ENCODE data around the gene NIM1K.

- PRO-cap, result no peak
- RAMPAGE, long total RNA, 4 experiments, result no peak in any of the 4 experiments
Measured at GRCh38 chr5:43038364-43039055, 1.6 kb downstream of the ANXA2R start.

- PRO-cap, result bidirectional peak, plus-strand start at chr5:43067026, minus-strand start at chr5:43066955; bidirectional peak, plus-strand start at chr5:43067566, minus-strand start at chr5:43067471
- RAMPAGE, long total RNA, 4 experiments, result start-site peak on the minus strand in 4 of 4 experiments, at chr5:43066912-43067492 at its widest, 5 to 37 reads per replicate
Measured at GRCh38 chr5:43066852-43067994, 27.1 kb upstream of the ANXA2R start.

DNA sequence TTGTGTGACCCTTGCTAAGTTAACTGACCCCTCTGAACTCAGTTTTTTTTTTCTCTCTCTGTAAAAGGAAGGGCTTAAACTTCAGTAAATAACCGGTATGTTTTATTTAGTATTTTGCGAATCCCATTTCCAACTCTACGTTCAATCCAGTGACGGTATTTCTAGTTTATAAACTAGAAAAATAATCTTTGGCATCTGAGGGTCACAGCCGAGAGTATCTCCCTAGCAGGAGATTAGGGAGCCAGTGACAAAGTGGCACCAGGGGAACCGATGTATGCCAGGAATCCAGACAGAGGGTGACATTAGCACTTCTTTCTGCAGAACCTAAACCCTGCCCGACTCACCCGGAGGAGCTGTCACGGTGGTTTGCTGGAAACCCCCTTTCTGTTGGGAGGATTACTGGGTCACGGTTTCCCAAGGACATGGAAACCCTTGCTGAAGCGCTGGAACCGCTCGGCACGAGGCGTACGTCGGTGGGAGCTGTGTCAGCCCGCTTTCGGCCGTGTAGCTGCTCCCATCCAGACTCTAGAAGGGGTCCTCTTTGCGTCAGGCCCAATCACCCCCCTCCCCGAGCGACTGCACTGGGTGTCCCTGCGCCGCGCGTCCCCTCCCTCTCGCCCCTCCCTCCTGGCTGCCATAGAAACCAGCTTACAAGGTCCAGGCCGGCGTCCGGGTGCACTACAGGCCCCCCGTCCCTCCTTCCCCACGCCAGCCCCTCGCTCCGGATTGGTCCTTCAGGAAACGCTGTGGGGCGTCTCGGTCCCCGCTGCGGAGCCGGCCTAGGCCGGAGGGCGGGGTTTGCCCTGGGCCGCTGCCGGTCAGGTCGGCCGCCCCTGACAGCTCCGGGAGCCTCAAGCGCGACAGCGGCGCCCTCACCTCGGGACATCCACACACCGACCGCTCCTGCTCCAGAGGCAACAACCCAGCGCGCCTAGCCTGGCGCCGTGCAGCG, at the start of gene NIM1K:
TSS of gene NIM1K (plus strand) at position 794 of the 952 bp plus-strand sequence.
- PRO-cap, result bidirectional peak, plus-strand start at position 836 of the sequence, minus-strand start at position 701 of the sequence
- RAMPAGE, long total RNA, 4 experiments, result no peak in any of the 4 experiments

DNA sequence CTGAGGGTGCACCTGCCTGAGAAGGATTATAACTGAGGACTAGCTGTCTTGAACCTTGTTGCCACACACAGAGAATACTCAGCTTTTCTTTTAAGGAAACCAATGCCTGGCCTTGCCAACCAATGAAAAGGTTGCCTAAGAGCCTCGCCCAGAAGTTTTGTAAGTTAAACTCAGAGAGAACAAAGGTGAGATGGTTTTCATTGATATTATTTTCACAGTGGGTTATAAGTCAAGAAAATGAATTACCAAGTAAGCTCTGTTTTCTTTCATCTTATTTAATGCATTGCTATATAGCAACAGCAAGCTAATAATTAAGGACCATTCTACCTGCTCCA, 45.0 kb downstream of the NIM1K start:
- PRO-cap, result no peak
- RAMPAGE, long total RNA, 4 experiments, result no peak in any of the 4 experiments

DNA sequence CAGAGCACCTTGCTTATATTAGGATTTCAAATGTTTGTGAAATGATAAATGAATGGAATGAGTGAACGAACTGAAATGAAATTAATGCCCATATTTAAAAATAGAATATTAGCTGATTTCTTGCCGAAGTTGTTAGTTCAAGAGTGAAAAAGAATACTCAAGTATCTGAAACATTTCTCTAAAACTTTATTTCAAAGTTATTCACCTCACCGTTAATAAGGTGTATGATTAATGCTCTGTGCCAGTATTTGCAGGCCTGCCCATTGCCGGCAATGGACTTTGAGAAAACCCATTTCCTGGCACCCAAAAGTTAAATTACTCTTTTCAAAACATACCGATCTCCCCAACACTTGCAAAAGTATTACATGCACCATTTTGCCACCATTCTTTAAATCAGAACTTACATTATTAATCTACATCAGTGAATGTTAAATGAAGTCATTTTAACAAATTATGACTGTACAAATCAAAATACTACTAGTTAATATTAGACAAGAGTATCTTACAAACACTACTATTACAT, 23.9 kb downstream of the HMGCS1 start:
- PRO-cap, result no peak
- RAMPAGE, long total RNA, 4 experiments, result no peak in any of the 4 experiments

DNA sequence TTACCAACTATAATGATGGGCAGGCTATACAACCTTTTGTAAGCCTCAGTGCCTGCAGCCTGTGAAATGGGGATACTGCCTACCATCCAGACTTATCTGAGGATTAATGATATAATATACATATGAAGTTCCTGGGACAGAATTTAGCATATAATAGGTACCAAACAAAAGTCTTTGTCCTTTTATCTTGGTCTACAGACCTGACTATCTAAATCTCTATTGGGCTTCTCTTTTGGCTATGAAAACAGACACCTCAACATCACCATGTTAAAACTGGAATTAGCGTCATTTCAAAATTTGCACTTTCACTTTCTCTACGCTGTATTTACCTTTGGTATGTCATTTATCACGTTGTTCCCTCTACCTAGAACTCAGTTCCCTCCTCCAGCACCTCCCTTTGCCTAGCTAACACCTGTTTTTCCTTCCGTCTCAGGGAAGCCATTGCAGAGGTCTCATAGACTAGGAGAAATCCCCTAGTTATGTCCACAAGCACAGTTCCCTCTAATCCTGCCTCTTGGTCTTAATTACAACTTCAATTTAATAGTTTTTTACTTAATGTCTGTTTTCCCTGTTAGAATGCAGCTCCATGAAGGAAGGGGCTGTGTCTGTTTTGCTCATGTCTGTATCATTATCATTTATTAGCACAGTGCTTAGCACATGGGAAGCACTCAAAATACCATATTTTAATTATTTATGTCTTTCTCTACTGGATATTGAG, 14.1 kb upstream of the TMEM267 start:
- PRO-cap, result no peak
- RAMPAGE, long total RNA, 4 experiments, result no peak in any of the 4 experiments

DNA sequence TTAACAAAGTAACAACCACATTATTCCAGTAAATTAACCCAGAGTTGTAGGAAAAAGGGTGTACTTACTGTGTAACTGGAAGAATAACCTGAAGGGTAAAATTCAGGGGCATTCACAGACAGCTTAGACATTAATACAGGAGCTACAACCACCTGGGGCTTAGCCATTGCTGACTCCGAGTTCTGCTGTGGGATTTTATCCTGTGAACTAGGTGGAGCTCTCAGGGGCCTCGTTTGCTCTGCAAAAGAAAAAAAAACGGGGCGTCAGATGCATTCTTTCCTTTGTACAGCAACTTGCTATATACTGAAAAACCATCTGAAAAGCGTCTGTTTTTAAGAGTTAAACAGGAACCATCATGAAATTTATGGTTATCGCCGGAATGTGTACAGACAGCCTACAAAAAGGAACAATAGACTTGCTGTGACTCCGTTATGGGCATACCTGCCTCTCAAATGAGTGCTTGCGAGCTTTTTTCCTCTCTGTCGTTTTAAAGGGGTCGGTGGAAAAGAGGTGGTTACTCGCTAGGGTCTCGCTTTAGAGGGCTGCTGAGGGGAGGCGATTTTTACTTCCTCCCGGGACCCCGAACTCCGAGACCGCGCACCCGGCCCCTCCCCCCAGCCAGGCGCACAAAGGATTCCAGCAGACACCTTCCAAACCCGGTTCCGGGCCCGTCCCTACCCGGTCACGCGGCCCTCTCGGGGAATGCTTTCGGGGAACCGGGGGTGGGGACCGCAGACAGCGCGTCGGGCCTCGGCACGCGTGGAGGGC, 931 bp downstream of the PAIP1 start:
- PRO-cap, result unidirectional peak, plus-strand start at position 734 of the sequence
- RAMPAGE, long total RNA, 4 experiments, result no peak in any of the 4 experiments

DNA sequence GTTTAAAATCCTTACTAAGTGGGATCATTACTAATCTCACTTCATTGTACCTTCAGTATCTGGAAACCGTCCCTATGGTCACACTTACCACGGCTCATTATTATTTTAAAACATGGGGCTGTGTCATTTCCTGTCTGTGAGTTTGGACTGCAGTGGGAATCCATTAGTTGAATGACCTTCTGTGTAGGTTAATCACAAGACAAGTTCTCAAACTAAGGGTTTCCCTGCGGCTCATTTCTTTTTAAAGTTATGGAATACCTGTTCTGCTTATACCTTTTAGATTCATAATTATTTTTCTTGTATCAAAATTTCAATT, 1.1 kb upstream of the NNT start:
- PRO-cap, result no peak
- RAMPAGE, long total RNA, 4 experiments, result no peak in any of the 4 experiments

DNA sequence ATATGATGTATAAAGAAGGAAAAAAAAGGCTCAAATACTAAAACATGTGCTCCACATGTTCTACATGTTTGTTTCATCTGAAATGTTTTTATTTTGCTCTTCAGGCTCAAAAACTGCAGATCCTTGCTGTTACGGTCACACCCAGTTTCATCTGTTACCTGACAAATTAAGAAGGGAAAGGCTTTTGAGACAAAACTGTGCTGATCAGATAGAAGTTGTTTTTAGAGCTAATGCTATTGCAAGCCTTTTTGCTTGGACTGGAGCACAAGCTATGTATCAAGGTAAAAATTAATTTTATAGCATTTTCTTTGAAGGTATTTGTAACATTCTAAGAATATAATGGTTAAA, 4.2 kb downstream of the MRPS30 start:
- PRO-cap, result no peak
- RAMPAGE, long total RNA, 4 experiments, result no peak in any of the 4 experiments

GRCh38 chr5:50365649-50366321, 75.3 kb downstream of the EMB start:
- PRO-cap, result no peak
- RAMPAGE, long total RNA, 4 experiments, result no peak in any of the 4 experiments

GRCh38 chr5:50553436-50554205, 112.5 kb upstream of the EMB start:
- PRO-cap, result no peak
- RAMPAGE, long total RNA, 4 experiments, result no peak in any of the 4 experiments

DNA sequence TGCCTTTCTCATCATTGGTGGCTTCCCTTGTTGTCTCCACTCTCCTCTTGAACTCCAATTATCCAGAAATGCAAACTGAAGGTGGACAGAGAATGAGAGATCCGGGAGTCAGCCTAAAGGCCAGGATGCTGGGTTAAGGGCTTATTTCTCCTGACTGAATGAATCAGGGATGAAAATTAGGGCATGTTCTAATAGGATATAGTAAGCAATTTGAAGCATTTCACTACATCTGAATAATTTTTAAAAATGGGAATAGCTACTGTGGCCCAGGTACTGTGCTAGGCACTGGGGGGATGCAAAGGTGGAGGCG, 189.3 kb downstream of the PARP8 start:
- PRO-cap, result no peak
- RAMPAGE, long total RNA, 4 experiments, result no peak in any of the 4 experiments

DNA sequence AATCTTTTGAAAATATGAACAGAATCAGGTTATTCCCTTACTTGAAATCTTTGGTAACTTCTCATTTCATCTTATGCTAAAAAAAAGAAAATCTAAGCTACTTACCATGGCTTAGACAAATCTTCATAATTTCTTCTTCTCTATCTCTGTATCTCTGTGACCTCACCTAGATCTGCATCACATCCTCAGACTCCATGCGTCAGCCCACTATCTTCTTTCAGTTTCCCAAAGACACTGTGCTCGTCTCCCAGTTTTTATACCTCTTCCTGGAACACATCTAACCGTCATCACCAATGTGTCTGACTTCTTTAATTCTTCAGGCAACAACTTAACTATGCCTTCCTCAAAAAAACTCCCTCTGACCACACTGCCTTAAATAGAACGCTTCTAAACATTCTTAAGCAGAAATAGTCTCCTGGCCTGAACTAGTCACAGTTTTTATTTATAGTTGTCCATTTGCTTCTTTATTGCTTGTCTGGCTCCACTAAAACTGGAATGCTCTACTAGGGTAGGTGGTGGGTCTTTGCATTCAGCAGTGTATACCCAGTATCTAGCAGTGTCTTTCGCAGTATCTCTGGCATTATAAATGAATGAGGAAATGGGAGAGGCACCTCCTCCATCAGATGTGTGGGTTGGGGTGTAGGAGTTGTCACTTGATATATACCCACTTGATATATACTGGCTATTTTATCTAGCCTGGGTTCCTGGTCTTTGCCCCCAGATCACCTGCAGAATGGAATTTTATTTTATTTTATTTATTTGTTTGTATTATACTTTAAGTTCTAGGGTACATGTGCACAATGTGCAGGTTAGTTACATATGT, 208.3 kb downstream of the PARP8 start:
- PRO-cap, result no peak
- RAMPAGE, long total RNA, 4 experiments, result no peak in any of the 4 experiments

DNA sequence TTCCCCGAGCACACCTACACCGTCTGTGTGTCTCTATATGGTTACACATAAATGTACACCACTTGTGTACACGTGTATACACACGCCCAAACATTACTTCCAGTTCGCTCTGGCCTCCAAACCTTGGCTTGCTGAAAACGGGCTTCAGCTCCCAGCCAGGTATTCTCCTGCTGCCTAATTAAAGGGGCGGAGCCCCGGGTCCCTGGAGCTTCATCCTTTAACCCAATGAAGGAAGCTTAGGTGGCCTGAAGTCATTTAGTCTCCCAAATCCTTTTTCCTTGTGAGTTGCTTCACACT, 4.6 kb downstream of the ISL1 start:
- PRO-cap, result no peak
- RAMPAGE, long total RNA, 4 experiments, result no peak in any of the 4 experiments

GRCh38 chr5:51388656-51389254, 5.5 kb downstream of the ISL1 start:
- PRO-cap, result no peak
- RAMPAGE, long total RNA, 4 experiments, result no peak in any of the 4 experiments

DNA sequence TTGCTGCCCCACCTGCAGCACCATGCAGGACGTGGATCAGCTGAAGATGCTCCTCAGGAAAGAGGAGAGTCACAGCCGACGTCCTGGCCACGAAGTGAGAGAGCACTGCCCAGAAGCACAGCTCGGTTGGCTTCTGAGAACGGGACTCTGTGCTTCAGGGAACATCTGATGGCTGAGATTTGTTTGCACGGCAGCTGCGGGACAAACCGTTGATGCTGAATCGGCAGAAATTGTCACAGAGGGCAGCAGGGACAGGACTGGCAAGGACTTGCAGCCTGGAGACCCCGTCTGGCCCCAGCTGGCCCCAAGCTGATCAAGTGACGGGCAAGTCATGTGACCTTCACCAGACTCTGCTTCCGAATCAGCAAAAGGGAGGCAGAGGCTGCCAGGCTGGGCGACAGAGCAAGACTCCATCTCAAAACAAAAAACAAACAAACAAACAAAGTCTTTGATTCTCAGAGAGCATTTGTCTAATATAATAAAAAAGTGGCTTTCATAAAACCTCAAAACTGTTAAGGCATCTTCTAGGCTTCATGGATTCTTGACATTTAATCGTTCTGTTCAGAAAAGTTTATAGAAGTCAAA, 118.9 kb upstream of the ITGA1 start:
- PRO-cap, result no peak
- RAMPAGE, long total RNA, 4 experiments, result no peak in any of the 4 experiments

GRCh38 chr5:52798951-52799839, 11.5 kb downstream of the ITGA1 start:
- PRO-cap, result bidirectional peak, plus-strand start at chr5:52799684, minus-strand start at chr5:52799160
- RAMPAGE, long total RNA, 4 experiments, result no peak in any of the 4 experiments

DNA sequence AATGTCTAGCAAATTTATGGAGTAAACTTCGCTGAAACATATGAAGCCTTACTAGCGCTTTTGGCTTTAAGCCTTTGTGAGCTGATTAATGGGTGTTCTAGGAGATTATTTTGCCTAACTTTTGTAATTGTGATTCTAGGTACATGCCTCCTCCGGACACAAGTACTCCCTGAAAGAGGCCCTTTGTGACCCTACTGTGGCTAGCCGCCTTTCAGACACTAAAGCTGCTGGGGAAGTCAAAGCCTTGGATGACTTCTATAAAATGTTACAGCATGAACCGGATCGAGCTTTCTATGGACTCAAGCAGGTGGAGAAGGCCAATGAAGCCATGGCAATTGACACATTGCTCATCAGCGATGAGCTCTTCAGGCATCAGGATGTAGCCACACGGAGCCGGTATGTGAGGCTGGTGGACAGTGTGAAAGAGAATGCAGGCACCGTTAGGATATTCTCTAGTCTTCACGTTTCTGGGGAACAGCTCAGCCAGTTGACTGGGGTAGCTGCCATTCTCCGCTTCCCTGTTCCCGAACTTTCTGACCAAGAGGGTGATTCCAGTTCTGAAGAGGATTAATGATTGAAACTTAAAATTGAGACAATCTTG, 13.7 kb downstream of the ITGA1 start:
- PRO-cap, result no peak
- RAMPAGE, long total RNA, 4 experiments, result no peak in any of the 4 experiments

DNA sequence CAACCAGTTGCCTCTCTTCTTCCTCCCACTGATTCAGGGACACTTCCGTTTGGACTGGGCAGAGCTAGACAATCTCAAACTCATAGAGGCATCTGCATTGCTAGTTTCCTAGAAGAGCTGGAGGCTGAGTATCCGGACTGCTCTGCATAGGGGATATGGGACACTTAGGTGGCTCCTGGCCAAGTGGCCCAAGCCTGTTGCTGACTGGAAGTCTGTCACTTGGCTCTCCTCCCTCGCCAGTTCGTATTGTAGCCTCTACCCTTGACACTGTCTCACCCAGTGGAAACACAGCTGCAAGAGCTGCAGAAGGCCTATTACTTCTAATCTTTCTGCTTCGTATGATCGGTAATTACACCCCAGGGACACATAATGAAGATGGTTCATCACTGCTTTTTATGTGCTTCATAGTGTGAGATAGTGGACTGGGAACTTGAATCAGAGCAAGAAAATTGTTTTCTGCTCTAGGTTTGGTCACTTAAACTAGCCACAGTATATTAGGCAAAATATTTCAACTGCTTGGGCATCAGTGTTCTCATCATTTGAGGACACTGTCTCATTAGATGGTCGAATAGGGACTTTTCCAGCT, 34.8 kb downstream of the ITGA1 start:
- PRO-cap, result no peak
- RAMPAGE, long total RNA, 4 experiments, result no peak in any of the 4 experiments

DNA sequence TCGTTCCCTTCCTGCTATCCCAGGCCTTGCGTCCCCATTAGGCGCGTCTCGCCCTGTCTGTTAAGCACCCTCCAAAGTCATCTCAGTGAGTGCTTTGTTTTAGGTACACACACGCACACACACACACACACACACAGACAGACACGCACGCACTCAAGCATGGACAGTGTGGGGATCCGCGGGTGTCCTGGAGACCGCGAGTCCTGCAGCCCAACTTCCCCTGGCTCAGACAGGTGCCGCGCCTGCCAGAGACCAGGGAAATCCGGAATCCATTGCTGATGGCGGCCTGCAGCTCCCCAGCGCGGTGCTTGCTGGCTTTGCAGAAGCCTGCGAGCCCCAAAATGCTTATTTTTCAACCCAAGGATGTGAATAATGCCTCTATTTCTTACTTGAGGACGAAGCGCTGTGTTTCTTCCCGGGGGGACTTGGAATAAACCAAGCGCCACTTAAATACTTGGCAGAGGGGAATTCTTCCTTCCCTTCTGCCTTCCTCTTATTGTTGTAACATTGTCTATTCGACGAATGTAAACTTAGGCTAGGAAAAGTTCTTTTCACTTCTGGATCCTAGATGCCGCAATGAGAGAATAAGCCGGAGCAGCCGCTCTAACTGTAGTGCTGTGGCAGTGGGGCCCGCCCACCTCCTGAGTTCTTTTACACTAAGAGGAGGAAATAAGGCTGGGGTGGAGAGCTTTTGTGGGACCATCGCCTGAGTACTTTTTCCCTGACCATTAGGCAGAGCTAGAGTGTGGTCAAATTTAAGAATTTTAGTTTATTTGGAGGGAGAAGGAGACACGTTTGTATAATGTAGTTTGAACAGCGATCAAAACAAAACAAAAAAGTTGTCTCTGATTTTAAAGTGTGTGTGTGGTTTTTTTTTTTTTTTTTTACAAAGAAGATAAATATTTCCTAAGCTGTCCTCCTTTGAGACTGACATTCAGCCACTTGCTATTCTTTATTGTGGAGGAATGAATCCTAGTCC, 838 bp downstream of the ITGA2 start:
- PRO-cap, result no peak
- RAMPAGE, long total RNA, 4 experiments, result no peak in any of the 4 experiments

Measured in esophagus muscularis mucosa (tissue), 4 donors.